ENCODE results near the gene OSGEPL1.

DNA sequence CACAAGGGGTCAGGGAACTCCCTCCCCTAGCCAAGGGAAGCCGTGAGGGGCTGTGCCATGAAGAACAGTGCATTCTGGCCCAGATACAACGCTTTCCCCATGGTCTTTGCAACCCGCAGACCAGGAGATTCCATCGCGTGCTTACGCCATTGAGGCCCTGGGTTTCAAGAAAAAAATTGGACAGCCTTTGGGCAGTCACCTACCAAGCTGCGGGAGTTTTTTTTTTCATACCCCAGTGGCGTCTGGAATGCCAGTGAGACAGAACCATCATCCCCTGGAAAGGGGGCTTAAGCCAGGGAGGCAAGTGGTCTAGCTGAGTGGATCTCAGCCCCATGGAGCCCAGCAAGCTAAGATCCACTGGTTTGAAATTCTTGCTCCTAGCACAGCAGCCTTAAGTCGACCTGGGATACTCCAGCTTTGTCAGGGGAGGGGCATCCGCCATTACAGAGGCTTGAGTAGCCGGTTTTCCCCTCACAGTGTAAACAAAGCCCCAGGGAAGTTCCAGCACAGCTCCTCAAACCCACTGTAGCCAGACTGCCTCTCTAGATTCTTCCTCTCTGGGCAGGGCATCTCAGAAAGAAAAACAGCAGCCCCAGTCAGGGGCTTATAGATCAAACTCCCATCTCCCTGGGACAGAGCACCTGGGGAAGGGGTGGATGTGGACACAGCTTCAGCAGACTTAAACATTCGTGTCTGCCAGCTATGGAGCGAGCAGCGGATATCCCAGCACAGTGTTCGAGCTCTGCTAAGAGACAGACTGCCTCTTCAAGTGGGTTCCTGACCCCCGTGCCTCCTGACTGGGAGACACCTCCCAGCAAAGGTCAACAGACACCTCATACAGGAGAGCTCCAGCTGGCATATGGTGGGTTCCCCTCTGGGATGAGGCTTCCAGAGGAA lies 21.5 kb downstream of the TFPI start:
- PRO-cap, result no peak
- RAMPAGE, long total RNA, result no peak

- PRO-cap, result no peak
- RAMPAGE, long total RNA, result no peak
Observed at GRCh38 chr2:188527219-188527674, 235.6 kb downstream of the GULP1 start.

DNA sequence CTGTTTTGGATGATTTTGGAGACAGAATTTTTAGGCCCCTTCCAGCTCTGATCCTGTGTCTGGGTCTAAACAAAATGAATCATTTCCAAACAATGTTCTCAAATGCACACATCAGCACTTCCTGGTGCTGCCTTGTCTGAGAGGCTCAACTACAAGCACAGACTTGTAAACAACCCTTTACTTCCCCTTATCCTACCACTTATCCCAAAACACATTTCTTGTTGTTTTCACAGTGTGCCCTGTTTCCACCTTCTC lies 71.3 kb upstream of the COL3A1 start:
- PRO-cap, result no peak
- RAMPAGE, long total RNA, result no peak

DNA sequence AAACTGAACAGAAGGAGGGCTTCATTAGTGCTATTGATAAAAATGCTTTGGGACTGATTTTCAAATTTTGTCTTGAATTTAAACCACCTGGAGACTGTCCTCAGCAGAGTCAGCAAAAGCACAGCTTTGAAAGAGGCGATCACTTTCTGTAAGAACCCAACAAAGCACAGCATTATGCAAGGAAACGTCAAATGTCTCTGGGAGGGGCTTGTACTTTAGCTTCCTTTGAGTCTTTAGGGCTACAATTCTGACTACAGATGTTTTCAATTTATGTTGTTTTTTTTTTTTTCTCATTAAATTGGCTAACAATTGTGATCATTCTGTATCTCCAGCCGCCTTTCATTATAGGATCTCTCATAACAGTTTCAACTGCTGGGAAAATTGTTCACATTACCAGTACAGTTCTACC lies 48.3 kb downstream of the COL3A1 start:
- PRO-cap, result no peak
- RAMPAGE, long total RNA, result no peak

DNA sequence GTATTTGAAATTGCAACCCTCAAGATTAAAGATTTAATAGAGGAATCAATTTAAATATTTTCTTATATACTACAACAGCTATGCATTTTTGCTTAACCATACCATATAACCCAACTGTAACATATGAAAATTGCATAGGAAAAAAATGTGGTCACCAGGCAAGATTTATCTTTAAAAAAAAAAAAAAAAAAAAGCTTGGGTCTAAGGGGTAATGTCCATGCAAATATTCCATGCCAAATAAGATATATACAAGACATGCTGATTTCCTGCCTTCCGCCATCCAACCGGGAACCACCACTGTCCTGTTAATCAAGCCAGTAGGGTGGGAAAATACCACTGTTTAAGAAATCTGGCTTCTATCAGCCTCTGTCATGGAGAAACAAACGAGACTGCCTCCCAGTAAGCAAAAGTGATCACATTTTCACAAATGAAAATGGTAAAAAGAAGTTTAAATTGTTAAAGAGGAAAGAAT lies 988 bp downstream of the COL5A2 start:
- PRO-cap, result no peak
- RAMPAGE, long total RNA, result no peak

GRCh38 chr2:189675570-189676041 lies 1.1 kb downstream of the ANKAR start:
- PRO-cap, result no peak
- RAMPAGE, long total RNA, result no peak

DNA sequence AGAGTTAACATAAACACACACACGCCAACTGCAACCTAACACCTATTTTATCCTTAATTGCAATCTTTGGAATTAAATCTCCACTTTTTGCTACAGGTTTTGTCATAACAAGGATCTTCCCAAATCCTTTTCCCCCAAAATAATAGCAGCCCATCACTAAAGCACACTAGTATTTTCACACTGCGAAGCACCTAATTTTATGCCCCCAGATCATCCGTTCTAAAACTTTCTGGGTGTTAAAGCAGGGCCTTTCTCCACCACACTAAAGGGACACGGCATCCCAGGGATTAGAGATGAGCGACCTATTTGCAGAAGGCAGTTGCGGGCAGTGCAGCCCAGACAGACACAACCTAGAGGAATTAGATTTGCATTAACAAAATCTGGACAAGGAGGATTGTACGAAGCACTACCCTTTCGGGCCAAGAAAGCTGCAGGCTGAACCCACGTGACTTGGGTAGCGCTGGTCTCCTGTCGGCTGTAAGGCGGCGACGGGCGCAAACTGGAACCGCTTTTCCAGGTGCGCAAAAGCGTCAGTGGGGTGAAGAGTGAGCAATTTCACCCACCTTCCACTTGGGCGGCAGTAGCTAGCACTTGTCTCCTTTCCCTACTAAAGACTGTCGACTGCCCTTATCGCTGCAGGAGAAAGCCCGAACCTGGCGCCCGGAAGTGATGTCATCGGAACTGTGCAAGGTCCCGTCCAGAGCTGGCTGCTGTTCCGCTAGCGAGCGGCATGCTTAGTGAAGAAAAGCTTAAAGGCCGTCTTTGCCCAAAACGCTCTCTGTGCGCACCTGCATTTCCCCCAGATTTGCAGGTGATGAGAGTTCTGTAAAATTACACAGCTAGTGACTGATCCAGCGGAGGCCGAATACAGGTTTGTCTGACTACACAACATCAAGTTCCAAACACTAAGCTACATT lies at the start of gene OSGEPL1:
TSS of gene OSGEPL1 (minus strand) at position 671 of the 917 bp plus-strand sequence.
- PRO-cap, result bidirectional peak, plus-strand start at position 700 of the sequence, minus-strand start at position 655 of the sequence
- RAMPAGE, long total RNA, result no peak

DNA sequence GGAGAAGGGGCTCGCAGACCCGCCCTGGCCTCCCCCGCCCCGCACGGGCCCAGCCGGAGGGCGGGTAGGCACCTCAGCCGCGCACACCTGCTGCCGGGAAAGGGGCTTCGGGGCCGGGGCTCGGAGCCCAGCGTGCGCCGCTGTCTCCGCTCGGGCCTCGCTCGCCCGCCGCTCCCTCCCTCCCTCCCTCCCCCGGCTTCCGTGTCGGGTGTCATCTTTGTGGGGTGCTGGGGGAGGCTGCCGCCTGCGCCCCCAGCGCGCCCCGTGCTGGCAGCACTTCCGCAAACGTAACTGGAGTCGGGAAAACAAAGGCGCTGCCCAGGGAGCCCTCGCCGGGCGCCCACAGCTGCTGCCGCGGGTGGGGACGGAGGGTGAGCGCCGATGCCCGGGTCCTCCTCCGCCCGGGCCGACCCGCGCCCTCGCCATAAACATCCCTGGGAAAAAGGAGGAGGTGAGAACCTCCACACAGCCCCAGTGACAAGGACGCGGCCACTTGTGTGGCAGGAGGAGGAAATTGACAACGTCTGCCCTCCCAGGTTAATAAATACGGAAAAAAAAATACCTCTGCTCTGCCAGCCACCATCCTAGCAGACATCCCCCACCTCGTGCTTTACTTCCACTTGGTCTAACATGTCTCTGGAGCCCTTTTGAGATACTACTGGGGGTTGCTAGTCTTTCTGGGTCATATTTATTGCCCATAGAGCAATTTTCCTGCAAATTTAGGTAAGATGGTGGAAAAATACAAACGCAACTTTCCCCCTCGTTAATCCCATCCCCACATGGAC lies 561 bp downstream of the MFSD6 start:
- PRO-cap, result bidirectional peak, plus-strand start at position 345 of the sequence, minus-strand start at position 170 of the sequence
- RAMPAGE, long total RNA, result no peak

- PRO-cap, result no peak
- RAMPAGE, long total RNA, result no peak
Observed at GRCh38 chr2:190413330-190413974, 5.3 kb downstream of the MFSD6 start.

GRCh38 chr2:190435879-190437183 lies 28.2 kb downstream of the MFSD6 start:
- PRO-cap, result no peak
- RAMPAGE, long total RNA, result no peak

- PRO-cap, result no peak
- RAMPAGE, long total RNA, result no peak
Observed at GRCh38 chr2:190441253-190441964, 33.3 kb downstream of the MFSD6 start.

DNA sequence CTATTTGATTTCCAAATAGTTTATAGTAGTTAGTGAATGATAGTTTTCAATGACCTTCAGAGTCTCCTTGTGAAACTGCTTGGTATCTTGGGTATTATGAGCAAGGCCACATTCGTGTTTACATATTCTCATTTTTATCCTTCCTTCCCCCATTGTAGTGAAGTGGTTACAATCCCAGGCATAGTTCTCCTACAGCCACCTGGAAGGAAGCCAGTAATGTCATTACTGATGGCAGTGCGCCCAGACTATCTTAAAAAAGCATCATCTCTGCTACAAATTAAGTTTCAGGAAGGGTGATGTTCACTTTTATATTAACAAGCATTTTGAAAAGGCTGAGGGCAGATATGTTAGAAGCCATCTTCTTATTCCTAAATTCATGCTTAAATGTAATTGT lies 61.0 kb downstream of the MFSD6 start:
- PRO-cap, result no peak
- RAMPAGE, long total RNA, result no peak

DNA sequence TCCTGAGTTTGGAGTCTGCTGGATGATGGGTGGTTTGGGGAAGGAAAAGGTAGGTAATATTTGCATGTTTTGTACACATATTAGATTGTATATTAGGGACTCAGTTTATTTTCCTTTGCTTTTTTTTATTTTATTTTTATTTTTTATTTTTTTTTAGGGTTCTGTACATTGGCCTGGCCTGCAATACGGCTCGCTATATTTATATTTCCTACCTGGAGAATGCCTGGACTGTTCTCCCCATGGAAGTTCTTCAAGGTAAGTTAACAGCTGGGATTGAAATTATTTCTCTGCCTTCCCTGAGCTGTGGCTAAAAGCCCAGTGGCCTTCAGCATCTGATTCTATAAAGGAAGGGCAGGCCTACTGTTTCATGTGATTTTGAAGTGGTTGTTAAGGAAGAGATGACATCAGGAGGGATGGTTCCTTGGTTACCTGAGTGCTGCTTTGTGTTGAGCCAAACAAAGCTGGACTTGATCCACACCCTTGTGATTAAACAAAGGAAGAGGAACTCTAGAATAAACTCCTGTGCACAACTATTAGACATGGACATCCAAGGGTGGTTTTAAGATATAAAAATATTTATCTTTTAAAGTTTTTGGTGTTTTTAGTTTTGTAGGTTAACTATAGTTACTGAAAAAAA lies 61.6 kb downstream of the MFSD6 start:
- PRO-cap, result no peak
- RAMPAGE, long total RNA, result no peak

DNA sequence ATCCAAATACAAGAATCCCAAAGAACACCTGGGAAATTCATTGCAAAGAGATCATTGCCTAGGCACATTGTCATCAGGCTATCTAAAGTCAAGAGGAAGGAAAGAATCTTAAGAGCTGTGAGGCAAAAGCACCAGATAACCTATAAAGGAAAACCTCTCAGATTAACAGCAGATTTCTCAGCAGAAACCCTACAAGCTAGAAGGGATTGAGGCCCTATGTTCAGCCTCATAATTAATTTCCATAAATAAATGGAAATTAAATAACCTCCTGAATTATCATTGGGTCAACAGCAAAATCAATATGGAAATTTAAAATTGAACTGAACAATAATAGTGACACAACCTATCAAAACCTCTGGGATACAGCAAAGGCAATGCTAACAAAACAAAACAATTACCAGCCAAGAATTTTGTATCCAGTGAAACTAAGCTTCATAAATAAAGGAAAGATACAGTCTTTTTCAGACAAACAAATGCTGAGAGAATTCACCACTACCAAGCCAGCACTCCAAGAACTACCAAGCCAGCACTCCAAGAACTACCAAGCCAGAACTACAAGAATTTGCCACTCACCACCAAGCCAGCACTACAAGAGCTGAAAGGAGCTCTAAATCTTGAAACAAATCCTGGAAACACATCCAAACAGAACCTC lies 42.1 kb downstream of the NEMP2 start:
- PRO-cap, result no peak
- RAMPAGE, long total RNA, result no peak

- PRO-cap, result no peak
- RAMPAGE, long total RNA, result no peak
Observed at GRCh38 chr2:190678256-190679193, 29.6 kb downstream of the NAB1 start.

- PRO-cap, result no peak
- RAMPAGE, long total RNA, result no peak
Observed at GRCh38 chr2:190723815-190724094, 74.9 kb downstream of the NAB1 start.

DNA sequence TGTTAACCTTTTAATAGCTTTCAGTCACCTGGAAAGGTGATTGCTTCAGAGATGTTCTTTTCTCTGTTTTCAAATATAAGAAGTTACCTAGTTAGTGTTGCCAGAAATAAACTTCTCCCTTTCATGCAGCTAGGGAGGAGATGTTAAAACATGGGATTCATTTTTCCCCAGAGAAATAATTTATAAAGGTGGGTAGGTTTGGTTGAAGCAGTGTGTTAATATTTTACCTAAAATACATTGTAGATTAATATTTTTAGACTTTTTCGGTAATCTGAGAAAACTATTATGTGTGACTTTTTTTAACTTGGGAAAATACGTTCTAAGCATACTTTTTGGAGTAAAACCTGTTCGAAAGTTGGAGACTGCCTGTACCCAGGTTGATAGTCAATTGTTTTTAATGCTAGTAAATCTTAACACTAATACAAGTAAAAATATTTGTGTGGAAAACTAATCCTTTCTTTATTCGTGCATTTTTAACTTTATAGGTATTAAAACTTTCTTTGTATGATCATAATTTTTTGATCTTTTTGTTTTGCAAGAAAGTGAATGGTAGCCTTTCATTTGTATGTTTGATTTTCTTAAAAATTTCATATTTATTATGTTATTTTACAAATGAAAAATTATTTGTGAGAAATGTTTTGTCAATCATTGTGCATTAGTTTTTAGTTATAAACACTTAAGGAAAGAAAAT lies 17.1 kb downstream of the GLS start:
- PRO-cap, result no peak
- RAMPAGE, long total RNA, result no peak

DNA sequence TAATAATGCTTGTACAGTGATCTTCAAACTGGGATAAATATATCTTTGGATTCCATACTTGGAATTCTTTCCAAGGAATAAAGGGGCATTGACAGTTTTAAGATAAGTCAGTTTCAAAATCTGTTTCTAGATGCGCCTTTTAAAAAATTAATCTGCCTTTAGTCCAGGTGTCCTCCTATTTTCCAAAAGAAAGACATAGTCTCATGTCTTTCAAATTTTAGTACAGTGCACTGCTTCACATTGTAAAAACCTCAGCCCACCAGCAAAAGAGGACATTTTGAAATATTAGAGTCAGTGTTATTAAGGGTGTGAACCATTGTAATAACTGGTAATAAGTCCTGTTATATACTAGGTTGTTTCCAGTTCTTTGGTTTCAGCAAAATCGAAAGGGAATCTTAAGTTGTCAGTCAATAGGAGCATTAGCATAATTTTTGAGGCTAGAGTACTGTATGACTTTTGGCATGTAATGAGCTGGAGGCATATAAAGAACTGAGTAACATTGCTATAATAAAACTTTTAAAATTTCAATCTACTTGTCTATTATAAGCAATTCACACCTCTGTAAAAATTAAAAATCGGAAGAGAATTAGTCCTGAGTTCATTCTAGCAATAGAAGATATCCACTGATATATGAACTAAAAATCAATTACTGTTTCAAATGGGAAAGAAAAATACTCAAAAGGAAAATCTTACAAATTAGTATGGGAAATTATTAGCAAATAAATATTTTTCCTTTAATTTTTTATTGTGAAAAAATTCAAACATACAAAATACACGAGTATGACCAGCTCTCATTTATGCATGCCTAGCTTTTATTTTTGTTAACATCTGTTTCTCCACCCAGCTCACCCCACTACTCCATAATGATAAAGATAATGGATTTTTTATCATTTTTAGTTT lies 35.1 kb downstream of the GLS start:
- PRO-cap, result no peak
- RAMPAGE, long total RNA, result no peak

GRCh38 chr2:190932714-190933418 lies 52.2 kb downstream of the GLS start:
- PRO-cap, result no peak
- RAMPAGE, long total RNA, result no peak

DNA sequence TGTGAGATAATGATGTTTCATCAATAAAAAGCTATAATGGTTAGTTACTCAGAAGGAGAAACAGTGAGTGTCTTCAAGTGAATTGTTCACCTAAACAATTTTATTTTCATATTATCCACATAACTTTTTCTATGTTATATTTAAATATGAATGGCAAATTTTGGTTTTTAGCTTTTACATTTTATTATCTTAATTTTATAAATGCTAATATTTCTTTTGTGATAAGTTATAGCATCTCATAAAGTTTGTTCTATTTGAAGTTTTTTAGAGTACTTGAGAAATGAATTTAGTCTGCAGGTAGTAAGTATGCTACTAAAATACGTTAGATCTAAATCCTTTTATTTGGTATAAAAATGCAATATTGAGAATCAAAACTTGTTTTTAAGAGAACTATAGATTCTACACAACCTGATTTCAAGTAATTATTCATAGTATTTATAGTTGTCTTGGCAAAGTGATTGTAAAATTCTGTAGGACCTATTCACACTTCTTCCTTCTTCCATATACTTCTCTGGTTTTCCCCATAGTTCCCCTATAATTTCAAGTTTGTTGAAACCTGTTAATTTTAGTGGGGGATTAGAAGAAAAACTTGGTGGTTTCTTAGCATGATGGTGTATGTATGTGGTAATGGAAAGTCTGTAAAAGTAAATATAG lies 53.1 kb downstream of the GLS start:
- PRO-cap, result no peak
- RAMPAGE, long total RNA, result no peak